Skin of body (tissue), 2 donors: ENCODE measurements around a stretch of chr7.

DNA sequence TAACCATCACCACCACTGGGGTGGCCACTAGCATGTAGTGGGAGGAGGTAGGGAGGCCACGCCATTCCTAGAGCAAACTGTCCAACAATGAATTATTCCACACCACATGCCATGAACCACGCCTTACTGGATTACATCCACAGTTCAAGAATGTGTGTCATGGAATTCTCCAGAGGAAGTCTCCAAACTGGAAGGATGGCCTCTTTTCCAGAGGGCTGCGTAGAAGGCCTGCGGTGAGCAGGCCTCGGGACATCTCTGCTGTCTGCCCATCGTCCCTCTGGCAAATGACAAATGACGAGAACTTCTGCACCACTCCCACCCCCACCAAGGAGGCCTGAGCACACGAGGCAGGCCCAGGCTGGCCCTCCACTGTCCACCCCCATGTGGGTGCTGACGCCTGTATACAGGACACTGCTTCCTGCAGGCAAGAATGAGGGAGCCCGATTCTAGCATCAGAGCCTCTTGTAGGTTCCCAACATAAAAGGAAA is 24.1 kb downstream of the TNS3 start:
- RAMPAGE, long total RNA, result no peak

DNA sequence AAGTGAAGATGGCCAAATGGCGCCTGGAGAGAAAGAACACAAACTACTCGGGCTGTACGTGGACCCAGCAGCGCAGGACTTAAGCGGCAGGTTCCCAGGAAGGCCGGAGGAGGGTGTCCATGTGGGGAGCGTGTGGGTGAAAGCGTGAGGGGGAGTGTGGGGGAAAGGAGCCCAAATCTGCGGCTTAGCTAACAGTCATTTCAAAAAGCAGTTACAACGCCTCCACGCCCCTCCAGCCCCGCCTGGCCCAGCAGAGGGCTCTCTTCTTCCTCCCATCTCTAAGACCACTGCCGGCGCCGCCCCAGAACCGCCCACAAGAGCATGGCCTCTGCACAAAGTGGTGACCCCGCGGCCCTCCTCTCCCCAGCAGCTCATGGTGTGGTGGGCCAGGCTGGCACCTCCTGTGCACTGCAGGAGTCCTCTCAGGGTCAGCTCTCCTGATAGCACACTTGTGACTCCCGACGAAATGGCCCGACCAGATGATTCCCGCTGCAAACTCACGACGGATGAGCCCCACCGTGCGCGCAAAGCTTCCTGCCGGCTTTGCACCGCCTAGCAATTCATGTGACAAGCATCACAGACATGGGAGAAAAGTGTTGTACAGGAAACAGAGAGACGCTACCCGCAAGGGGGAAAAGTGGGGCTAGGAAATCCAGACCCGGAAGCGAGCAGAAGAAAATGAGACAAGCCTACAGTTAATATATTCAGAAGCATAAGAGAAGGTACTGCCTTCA is 12.4 kb upstream of the HUS1 start:
- RAMPAGE, long total RNA, result no peak

DNA sequence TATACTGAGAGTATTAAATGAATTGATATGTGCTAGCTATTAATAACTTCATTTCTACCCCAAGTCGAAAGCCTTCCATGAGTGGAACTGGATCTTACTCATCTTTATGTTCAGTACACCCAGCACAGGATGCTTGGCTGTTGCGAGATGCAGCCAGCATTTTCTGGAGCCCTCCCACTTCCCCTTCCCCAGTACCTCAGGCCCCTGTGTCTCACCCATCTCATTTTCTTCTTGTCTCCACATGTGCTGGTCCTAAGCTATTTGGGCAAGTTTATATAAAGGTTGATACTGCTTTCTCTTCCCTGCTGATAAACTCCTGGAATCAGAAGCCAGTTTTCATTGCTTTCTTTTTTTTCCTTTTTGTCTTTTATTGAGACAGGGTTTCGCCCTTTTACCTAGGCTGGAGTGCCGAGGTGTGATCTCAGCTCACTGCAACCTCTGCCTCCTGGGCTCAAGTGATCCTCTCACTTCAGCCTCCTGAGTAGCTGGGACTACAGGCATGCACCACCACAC is 7.3 kb downstream of the UPP1 start:
- RAMPAGE, long total RNA, result no peak

DNA sequence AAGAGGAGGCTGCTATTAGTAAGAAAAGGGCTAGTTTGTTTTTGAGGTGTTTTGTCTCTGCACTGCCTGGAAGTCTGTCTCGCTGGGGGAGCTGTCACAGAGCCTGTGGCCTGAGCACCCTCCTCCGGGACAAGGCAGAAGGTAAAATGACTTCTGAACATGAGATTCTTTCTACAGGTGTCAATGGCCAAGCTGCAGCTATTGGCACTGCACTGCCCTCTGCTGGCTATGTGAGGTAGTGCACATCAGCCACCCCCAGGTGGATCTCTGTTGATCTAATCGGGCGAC is 21.0 kb downstream of the UPP1 start:
- RAMPAGE, long total RNA, result no peak

GRCh38 chr7:50204406-50205077 is 100.0 kb upstream of the IKZF1 start:
- RAMPAGE, long total RNA, result no peak

DNA sequence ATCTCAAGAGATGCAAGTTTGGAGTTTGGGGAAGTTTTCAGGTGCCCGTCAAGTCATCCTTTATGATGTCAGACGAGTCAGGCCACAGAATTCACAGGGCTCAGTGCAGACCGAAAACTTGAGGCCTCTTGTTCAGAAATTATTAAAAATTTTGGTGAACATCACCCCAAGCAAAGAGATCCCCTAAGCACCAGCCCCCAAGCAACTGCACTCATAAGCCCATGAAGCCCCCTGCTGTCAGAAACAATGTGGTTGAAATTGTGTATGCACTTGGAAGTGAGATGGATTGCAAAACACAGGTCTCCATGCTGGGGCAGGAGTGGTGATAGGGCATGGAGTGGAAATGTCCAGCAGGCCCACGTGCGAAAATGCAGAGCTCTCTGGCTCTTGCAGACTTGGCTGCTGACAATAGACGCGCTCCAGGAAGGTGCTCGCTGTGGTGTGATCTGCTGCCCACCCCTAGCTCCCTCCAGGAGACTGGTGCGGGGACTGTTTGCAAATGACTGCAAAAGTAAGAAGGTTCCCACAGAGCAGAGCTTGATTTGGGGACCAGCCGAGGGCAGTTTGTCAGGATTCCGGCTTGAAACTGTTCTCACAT is 11.7 kb downstream of the IKZF1 start:
- RAMPAGE, long total RNA, result no peak

DNA sequence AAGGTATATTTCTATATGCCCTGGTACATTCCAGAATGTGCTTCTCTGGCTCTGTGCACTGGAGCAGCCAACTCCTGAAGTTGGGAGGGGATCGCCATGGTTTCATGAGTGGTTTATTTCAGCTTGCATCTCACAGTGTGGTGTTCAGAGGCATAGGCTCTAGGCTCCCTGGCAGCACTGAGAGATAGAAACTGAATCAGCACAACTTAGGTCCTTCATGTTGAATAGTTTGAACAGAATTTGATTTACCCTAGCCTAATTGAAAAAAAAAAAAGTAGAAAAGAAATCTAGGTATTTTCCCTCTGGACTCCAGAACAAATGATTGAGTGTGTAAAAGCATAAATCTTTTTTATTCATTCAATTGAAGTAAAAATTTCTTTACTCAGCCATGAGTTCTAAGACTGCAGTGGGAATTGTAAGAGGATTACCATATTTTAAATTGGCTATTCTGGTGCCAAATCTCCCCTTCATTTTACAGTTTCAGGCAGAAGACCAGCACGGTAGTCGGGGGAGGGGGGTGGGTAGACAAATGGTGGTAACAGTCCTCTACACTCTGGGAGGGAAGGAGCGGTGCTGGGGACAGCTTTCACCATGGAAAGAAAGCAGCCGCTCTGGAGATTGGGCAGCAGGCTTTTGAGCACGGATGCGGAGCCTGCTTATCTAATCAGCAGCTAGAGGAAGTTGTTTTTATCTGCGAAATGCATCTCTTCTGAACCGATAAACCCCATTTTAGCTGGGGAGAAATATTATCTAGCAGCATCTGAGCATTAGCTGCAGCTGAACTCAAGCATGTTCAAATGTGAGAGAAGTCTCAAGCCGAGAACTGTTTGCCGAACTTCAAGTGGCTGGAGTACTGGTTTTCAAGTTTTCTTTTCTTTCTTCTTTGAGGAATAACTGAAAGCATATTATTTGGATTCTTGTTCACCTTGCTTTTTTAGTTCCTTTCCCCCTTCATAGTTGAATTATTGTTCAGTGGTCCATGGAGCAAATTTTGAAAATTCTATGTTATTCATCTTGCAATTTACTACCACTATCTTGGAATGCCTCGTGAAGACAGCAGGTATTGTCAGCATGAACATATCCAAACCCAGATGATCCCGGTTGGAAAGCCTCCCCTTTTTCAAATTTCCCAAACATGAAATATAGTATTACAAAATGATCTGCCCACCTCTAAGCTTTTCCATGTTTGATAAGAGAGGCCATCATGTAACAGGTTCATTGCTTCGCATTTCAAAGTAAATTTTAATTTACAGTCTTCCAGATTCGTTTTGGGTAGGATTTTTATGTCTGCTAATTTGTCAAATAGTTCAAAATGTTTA is 28.8 kb downstream of the IKZF1 start:
- RAMPAGE, long total RNA, result no peak

- RAMPAGE, long total RNA, result no peak
Observed at GRCh38 chr7:50350474-50351032, 46.0 kb downstream of the IKZF1 start.

GRCh38 chr7:50353035-50353631 is 48.6 kb downstream of the IKZF1 start:
- RAMPAGE, long total RNA, result no peak

DNA sequence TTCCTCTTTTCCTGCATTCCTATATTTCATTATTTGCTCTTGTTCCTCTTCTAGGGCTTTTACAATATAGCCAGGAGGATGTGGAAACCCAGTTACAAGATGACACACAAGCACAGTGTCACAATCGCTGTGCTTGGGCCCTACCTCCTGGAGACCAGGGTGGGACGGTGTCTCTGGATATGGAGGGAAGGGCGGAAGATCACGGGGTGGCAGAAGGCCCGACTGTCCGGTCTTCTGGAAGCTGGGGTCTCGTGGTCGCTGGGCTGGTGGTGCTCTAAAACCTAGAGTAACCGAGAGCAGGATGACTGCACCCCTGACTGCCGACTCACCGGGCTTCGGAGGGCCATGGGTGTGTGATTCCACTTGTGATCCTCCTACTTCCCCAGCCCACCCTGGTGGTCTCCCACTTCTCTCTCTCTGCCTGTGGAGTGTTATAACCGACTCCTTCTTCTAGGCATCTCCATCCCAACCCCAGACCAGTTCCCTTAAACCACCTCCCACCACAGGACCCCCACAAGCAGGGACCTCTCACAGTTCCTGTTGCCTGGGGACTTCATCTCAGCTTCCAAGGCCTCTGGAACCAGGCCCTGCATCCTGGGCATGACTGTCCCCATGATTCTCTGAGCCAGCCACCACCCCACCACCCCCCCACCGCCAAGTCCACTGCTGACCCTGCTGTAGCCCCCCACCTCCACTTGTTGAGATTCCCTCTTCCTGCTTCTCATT is 52.4 kb downstream of the IKZF1 start:
- RAMPAGE, long total RNA, result no peak

GRCh38 chr7:50641027-50642385 is 76.3 kb upstream of the DDC start:
- RAMPAGE, long total RNA, result no peak

DNA sequence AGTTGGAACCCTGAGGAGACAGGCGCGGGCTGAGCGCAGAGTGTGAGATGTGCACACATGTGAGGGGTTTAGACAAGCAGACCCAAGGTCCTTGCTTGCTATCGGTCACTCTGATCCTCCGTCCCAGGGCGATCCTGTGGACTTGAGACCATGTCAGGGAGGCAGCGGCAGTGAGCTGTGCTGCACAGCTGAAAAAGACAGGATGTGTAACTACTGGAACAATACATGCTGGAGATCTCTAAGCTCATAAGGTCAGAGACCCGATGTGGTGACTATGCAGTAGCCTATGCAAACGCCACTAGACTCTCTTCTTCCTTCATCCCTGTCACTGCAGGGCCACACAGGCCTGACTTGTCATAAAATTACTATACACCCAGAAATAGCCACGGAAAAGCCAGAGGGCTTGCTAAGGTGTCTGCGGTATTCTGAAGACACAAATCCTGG is 91.0 kb upstream of the DDC start:
- RAMPAGE, long total RNA, result no peak

DNA sequence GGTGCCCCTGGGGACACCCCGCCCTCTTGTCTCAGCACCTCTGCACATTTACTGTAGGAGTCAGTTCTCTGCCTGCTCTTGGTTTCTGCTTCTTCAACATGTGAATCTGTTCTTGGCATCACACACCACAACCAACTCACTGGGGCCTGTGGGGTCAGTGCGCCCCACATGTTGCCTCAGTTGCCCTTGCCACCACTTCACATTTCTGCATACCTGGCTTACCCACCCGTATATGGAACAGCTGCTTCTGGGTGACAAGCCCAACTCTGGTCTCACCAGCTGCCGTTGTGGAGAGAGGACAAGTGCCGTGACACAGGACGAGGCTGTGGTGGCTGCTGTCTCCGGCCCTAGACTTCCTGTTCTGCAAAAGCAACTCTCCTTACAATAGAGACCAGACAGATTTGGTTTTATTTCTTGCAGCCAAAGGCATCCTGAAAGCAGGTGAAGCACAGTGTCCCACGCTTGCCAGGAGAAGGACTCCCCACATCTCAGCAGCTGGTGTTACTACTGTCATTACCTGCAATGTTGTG is 96.4 kb upstream of the DDC start:
- RAMPAGE, long total RNA, result no peak

DNA sequence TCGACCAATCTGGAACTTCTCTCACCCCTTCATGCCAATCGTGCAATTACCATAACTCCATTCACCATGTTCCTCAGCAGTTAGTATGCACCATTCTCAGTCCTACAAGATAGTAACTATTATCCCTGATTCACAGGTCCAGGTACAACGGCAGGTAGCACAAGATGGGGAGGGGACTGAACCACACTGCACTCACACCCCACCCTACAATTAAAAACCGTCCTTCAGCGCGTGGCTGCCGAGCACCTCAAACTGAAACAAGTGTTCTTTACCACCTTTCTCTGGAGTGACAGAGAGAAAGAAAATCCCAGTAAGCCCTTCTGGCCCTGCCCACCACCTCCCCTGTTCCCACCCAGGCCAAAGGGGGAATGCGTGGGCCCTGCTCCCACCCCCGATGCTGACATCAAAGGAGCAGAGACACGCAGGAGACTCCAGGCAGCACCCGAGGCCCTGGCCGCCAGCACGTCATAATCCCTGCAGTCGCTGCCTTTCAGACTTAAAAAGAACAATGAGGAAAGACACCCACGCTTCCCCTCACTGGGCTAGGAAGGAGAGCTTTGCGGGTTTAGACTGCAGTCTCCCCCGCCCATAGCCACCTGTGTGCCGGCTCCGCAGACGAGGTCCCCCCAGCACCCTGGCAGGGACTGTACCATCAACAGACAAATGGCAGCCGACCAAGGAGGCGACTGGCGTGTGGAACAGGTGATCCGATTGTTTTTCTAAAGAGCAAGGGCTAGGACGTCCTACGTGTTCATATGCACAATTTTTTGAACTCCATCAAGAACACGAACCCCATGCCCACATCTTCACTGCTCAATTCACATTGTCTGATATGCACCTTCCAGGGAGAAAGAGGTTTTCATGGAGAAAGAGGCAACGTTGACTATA is 1.4 kb downstream of the GRB10 start:
- RAMPAGE, long total RNA, result no peak

GRCh38 chr7:50793297-50793910 is 10.7 kb upstream of the GRB10 start:
- RAMPAGE, long total RNA, result no peak

- RAMPAGE, long total RNA, result no peak
Observed at GRCh38 chr7:50898578-50898959, 115.9 kb upstream of the GRB10 start.

DNA sequence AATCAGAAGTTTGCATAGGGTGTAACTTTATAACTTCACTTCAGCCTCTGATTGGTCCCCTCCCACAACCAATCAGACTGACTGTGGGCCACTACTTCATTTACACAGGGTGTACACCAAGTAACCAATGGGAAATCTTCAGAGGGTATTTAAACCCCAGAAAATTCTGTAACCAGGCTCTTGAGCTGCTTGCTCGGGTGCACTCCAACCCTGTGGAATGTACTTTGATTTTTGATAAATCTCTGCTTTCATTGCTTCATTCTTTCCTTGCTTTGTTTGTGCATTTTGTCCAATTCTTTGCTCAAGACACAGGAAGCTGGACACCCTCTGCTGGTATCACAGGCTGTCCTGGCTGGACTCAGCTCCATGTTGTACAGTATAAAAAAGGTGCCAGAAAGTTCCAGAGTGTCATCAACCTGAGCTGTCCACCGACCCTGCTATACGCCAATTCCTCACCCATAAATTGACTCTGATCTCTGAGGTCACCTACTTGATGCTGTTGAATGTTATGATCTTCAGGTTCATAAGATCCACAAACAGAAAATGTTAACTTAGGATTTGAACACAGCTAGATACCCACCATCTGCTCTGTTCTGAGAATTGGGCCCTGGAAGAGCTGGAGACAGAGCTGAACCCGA is 74.3 kb downstream of the COBL start:
- RAMPAGE, long total RNA, result no peak

- RAMPAGE, long total RNA, result no peak
Observed at GRCh38 chr7:51263546-51264196, 52.9 kb downstream of the COBL start.

DNA sequence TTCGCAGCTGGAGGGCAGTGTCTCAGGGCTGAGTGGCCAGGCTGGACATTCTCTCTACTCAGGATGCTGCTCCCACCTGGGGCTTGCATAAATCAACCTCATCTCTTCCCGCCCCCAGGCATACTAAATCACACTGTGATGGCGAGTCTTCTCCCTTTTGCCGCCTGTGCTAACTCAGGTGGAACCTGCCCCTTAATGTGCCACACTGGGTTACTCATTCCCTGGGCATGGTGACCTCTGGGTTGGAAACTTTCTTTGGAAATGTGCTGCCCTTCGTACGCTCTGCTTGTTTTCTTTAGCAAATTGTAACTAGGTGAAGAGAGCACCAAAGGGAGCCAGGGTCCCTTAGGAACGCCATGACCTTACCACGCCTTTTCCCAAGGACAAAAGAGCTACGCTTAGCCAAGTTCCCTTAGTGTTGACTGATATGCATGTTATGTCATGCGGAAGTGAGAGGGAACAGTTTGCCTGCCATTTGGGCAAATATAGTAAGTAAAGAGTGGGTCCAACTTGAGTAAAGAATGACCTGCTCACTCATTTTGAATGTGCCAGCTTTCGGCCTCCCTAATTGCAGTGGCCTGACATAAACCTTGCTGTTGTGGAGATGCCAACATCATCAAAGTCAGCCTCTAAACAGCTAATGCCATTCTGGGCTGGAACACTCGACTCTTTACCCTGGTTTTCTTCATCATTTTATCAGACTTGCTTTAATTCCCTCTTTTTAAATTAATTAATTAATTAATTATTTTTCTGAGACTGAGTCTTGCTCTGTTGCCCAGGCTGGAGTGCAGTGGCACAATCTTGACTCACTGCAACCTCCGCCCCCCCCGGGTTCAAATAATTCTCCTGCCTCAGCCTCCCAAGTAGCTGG is 40.6 kb upstream of the COBL start:
- RAMPAGE, long total RNA, result no peak

DNA sequence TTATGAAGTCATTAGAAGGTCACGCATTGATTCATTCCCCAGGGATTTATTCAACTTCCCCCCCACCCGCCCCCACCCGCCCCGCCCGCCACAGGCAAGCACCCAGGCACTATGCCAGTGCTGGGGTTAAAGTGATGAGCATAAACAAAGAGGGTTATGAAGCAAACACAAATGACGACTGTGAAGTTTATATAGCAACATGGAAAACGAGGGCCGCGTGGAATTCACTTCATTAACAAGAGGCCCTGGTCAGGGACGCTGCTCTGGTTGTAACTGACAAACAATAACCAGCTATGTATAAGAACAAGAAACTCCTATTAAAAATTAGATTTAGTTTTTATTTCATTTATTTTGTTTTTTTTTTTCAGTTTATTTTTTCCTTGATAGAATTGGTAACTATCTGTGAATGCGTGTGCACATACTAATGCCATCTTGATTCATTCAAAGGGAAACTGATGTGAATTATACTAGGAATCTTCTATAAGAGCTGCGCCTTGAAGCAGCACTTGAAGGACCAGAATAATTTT is 656.6 kb upstream of the COBL start:
- RAMPAGE, long total RNA, result no peak